Helper T cell (primary cell): ENCODE measurements around a stretch of chr3.

DNA sequence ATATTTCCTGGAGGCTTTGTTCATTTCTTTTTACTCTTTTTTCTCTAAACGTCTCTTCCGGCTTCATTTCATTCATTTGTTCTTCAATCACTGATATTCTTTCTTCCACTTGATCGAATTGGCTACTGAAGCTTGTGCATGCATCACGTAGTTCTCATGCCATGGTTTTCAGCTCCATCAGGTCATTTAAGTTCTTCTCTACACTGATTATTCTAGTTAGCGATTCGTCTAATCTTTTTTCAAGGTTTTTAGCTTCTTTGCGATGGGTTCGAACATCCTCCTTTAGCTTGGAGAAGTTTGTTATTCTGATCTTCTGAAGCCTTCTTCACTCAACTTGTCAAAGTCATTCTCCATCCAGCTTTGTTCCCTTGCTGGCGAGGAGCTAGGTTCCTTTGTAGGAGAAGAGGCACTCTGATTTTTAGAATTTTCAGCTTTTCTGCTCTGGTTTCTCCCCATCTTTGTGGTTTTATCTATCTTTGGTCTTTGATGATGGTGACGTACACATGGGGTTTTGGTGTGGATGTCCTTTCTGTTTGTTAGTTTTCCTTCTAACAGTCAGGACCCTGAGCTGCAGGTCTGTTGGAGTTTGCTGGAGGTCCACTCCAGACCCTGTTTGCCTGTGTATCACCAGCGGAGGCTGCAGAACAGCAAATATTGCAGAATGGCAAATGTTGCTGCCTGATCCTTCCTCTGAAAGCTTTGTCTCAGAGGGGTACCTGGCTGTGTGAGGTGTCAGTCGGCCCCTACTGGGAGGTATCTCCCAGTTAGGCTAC lies 286.0 kb downstream of the FHIT start:
- PRO-cap, 2 experiments, result no peak in any of the 2 experiments

GRCh38 chr3:61008953-61009745 lies 242.1 kb downstream of the FHIT start:
- PRO-cap, 2 experiments, result no peak in any of the 2 experiments

DNA sequence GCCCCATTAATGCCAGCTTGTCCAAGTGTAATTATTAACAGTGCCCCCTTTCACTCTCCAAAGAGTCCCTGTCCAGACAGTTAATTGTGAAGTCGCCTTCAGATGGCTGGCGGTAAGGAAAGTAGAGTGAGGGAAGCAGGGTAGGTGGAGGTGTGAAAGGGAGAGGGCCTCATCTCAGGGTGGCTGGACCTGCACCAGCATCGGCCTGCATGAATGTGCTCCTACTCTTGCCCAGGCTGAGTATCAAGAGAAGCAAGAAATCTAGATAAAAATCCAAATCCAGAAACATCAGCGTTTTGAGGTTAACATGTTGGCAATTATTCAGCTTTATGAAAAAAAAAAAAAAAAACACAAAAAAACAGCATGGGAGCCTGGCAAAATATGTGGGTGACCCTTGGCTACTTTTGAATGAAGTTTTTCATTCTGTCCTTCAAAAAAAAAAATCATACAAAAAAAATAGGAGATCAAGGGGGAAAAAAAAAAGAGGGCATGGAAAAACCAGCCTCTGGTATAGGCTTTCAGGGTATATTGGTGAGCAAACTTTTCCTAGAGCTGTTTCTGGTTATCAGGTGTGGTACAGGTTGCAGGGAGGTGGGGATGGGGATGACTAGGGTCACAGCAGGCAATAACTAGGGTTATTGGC lies 118.9 kb downstream of the PTPRG start:
- PRO-cap, 2 experiments, result no peak in any of the 2 experiments

DNA sequence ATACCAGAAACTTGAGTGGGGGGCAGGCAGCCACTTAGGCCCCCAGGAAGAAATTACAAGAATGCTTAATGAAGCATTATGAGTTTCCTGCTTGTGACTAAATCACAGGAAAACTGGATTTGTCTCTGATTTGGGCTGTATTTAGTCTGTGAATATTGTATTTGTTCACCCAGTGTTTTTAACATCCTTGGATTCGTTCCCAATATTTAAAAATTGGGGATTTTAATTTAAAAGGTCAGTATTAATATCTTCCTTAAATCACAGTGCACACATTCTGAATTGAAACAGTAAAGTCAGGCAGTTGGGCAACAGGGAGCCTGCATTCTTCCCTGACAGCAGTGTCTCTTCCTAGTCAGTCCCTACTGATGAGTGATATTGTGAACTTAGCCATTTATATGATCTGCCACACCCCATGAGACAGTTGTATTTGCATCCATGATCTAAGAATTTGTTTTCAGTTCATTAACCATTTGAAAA lies 219.0 kb downstream of the PTPRG start:
- PRO-cap, 2 experiments, result no peak in any of the 2 experiments

DNA sequence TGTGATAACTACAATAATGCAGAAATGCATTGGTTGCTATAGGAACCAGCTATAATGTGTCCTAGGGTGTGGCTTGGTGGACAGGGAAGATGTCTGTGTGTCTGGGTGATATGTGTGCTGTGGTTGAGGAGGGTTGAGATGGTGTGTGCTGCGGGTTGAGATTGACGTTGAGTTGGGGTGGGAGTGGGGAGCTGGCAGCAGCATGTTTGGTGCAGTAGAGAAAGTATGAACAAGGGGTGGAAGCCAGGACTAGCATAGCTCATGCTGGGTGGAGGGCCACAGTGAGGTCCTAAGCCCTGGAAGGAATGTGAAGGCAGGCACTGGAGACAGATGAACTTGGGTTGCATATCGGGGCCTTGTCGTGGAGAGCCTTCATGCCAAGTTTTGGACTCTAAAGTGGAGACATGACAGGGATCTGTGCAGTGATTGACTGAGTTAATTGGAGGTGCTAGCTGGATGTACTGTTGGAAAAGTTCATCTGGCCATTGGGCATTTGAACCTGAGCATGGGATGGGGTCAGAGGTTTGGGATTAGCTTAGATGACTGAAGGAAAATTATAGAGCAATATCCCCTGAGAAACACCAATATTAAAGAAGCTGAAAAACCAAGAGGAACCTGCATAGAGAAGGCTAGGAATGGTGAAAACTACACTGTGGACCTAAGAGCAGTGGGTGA lies 222.2 kb downstream of the PTPRG start:
- PRO-cap, 2 experiments, result no peak in any of the 2 experiments

DNA sequence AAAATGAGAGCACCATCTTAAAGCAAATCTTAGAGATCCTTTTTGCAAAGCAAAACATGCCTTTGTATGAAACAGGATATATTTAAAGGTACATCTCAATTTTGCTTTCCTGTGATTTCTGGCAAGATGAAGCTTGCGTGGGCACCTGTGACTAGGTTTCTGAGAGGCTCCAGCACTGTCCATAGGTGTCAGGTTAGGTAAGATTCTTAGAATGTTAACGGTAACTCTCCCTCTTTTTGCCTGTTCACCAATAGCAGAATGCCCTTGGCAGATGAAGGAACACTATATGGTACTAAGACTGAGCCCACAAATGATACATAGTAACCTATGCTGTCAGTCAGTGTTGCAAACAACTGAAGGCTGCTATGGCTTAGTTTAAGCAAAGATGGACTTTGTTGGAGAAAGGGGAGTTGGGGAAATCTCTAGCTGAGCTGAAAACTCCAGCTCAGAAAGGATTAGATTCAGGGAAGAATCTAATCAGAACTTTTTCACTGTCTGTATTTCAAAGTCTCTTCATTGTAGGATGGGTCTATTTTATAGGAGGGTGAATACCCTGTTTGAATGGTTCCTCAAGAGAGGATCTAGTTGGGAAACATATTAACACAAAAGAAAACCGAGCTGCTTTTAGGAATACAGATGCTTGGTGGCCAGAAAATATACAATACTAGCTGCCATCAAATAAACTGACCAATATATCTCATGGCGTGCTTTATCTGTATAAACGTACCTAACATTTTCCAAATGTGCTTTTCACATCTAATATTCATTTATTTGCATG lies 289.6 kb downstream of the PTPRG start:
- PRO-cap, 2 experiments, result no peak in any of the 2 experiments

DNA sequence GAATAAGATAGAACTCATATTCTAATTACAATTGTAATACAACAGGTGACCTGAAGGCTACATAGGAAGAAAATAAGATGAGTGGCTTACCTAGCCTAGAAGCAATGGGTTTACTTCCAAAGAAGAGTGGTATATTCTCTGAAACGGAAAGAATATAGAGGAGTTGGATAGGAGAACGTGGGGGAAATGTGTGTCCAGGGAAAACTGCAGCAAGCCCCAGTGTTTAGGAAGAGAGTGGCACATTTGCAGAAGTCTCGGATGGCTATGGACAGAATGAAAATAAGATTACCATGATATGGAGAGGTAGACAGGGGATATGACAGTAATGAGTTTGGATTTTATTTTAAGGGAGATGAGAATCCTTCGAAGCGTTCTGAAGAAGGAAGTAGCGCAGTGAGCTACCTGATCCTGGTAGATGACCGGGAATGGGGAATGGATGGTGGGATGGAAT lies 287.6 kb upstream of the C3orf14 start:
- PRO-cap, 2 experiments, result no peak in any of the 2 experiments

DNA sequence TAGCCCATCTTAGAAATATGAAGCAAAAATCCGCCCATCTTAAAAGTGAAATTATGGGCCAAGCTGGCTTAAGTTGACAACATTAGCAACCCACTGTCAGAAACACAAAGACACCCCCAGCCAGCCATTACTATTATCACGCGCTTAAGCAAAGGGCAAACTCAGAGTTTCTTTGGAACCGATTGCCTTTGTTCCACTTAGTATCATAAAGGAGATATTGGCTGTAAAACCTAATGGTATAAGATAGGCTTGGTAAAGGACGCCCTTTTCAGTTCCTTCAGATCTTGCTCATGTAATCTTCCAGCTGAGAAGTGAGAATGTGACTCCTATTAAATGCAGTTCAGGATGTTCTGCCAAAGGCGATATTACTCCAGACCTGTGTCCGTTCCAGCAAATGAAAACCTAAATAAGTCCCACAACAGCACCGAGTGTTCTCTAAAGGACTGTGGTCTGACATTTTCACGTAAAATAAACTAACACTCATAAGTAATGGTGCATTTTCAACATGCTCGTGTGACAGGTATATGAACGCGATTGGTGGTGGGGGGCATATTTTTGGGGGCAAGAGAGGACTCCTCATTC lies 221.8 kb upstream of the C3orf14 start:
- PRO-cap, 2 experiments, result no peak in any of the 2 experiments

DNA sequence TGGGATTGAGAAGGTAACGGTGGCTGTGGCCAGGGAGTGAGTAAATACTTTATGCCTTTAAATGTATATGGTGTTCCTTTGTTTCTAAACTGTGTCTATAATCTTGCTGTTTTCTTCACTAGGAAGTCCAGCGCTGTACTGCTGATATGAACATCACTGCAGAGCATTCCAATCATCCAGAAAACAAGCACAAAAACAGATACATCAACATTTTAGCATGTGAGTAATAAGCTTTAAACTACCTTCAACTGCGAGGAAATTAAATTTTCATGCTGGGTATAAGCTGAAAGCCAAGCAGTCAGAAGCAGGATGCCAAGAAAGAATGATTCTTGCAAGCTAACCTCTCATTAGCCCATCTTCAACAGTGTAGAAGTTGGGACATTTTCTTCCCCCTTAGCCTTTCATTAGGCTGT lies 56.1 kb upstream of the C3orf14 start:
- PRO-cap, 2 experiments, result no peak in any of the 2 experiments

DNA sequence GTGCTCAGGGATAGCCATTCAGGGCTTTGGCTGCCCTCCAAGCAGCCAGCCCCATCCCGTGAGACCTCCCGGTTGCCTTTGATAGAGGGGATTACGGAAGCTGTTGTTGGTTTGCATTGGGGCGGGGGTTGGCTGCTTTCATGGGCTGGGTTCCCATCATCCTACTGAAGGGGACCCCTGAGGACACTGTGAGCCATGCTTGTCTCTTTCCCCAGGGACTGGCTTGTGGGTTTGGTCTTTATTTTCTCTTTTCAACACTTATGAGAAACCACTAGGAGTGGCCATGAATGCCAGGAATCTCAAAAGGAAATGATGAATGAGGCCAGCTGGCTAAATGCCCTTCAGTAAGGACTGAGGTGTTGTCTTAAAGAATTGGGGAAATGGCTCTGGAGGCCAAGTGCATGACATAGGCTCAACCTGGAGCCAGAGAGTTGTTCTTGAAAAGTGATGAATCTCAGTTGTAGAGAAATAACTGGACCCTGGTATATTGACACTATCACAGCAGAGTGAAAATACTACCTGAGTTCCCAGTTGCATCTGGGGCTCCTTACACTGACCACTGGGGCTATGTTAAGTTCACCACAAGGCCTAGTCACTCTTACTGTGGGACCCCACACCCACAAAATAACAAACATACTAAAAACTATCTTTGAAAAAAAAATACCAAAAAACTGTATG lies 234.4 kb upstream of the FEZF2 start:
- PRO-cap, 2 experiments, result no peak in any of the 2 experiments

DNA sequence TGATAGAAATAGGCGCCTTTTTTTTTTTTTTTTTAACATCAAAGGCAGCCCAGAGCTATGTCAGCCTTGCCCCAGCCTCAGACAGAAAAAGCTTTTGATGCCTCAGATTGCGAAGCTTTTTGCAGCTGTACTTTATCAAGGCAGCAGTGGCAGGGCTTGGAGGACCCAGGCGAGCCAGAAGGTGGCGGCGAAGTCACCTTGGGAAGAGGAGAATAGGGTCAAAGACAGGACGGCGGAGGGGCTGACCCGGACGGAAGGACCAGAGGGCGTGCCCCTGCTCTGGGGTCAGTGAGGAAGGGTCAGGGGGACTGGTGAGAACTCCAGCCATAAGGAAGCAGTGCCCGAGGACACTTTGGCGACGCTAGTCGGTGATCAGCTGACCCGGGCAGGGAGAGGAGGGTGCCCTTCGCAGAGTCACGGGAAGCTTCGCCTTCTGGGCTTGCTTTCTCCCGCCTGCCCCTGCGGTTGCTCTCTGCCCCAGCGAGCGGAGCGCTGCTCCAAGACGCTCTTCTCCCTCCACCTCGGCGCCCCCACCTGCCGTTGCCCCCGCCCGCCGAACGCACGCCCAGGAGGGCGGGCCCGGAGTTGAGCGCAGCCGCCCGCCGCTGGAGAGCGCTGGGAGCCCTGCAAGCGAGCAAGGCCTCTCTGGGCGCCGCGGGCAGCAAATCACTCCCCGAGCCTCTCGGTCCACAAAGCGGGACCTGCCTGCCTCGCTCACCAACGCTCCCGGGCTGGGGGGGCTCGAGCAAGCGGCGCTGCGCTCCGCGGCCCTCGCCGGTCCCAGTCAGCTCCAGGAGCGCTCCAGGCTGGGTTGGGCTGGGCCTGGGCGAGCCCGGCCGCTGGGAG lies 1.4 kb downstream of the CADPS start:
- PRO-cap, 2 experiments, result no peak in any of the 2 experiments

DNA sequence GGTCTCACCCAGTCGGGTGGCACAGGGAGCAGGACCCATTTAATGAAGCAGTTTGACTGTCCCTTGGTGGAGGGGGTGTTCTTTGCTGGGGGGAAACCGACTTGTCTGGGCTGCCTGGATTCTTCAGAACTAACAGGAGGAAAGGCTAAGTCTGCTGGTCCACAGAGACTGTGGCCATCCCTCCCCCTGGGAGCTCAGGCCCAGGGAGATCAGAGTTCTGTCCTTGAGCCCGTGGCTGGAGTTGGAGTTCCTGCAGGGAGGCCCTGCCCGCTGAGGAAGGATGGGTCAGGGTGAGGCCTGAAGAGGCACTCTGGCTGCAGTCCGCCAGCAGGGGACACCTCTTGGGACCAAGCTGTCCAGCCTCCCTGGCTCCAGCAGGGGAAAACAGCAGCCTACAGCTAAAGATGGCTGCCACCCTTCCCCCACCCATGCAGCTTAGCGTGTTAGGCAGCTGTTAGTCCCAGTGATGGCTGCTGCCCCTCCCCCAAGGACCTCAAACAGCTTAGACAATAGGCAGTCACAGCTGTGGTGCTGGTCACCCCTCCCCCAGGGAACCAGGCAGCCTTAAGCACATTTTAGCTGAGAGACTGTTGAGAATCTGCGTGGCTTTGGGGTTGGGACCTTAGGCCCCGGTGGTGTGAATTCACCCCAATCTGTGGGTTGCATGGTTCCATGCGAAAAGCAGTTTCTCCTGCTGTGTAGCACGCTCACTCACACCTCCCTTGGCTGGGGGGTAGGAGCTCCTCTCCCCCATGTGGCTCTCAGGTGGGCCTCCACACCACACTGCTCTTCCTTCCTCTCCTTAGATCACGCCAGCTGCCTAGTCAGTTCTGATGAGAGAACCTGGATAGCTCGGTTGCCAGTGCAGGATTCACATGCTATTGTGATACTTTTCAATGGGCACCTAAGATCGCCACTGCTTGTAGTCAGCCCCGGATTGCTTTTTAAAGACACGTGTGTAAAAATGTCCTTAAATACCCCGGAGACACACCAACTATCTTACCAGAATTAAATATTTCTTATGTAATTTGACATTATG lies 140.4 kb upstream of the CADPS start:
- PRO-cap, 2 experiments, result no peak in any of the 2 experiments

DNA sequence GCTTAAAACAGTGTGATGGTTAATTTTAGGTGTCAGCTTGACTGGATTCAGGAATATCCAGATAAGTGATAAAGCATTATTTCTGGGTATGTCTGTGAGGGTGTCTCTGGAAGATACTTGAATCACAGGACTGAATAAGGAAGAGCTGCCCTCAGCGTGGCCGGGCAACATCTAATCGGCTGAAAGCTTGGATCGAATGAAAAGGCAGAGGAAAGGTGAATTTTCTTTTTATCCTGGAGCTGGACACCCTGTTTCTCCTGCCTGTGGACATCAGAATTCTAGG lies 131.9 kb upstream of the SYNPR start:
- PRO-cap, 2 experiments, result no peak in any of the 2 experiments

DNA sequence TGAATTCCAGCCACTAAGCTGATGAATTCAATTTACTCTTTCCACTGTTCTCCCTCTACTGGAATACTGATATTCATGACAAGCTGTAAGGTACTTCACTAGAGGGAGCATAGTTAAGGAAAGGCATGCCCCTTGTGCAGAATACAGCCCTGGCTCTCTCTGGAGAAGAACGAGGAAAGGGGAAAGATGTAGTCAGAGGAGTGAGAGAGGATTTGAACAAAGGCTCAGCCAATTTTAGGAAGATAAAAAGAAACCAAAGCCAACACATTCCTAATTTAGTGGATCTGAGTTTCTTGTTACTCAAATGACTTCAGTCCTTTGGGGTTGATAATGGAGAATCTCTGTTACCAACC lies 44.5 kb downstream of the ATXN7 start:
- PRO-cap, 2 experiments, result no peak in any of the 2 experiments

DNA sequence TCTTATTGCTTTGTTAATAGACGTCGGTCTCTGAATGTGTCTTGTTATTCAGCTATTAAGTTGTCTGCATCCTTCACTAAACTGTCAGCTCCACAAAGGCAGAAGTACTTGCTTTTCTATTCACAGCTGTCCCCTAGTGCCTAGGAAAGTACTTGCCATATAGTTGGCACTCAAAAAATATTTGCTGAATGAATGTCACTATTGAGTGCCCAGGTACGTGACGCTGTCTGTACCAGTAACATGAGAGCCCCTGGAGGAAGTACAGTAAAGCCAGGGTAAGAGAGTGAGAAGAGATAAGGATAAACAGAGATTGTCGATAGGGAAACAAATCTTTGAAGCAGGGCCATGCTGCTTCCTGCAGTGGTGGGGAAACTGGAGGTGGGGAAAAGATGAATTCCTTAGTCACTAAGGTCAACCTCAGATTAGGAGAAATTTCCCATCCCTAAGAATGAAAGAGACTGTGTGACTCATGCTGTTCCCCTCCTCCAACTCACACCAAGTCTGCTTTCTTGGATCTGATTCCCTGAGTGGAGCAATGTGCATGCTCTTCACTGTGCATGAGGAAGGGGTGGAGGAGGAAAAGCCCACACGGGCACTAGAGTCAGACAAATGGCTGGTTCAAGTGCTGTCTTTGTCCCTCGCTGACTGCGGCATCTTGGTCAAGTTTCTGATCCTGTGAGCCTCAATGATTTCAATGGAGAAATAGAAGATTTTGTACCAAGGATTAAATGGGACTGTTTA lies 36.2 kb downstream of the PRICKLE2 start:
- PRO-cap, 2 experiments, result no peak in any of the 2 experiments

GRCh38 chr3:64238938-64239626 lies 13.8 kb upstream of the PRICKLE2 start:
- PRO-cap, 2 experiments, result no peak in any of the 2 experiments

GRCh38 chr3:64265632-64265940 lies 40.3 kb upstream of the PRICKLE2 start:
- PRO-cap, 2 experiments, result no peak in any of the 2 experiments

GRCh38 chr3:64345226-64345813 lies 120.1 kb upstream of the PRICKLE2 start:
- PRO-cap, 2 experiments, result no peak in any of the 2 experiments

DNA sequence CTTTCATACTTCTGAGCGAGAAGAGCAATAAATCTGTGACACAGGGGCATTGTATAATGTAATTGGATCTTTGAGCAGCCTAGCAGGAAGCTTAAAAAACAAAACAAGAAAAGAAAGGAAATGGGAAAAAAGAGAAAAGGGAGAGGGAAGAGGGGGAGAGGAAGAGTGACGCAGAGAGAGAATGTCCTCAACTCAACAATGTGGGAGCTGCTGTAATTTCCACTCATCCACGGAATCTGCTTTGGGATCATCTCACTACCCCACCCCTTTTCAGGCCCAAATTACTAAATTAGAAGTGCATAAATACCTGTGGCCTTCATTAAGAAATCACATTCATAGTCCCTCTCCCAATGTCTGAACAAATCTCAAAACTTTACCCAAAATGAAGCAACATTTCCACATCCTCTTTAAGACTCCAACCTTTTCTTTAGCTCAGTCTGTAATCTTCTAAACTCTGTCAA lies 37.4 kb downstream of the ADAMTS9 start:
- PRO-cap, 2 experiments, result no peak in any of the 2 experiments

DNA sequence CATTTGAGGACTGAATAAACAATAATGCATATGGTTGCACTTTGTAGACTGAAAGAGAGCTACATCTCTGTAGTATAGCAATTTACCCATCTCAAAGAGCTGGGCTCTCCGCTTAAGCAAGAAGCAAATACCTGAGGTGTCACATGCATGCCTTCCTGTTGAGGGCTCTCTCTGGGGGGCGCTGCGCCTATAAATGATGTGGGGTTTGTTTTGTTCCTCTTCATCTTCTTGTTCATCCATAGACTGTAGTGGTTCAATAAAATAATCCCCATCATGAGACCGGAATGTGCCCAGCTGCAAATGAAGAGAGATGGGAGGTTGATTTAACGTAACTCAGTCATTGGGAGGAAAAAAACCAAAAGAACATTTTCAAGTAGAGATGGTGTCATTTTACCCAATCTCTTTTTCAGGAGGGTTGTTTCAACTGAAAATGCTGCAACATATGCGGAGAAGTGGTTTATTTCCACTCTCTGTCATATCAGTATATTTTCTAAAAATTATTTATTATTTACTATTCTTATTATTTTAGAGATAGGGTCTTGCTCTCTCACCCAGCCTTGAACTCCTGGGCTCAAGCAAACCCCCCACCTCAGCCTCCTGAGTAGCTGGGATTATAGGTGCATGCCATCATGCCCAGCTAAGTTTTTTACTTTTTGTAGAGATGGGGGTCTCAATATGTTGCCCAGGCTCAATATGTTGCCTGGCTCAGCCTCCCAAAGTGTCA lies 6.6 kb downstream of the ADAMTS9 start:
- PRO-cap, 2 experiments, result no peak in any of the 2 experiments